Hematopoietic multipotent progenitor cell (in vitro differentiated cells): ENCODE measurements around the gene IL36RN.

GRCh38 chr2:112649125-112649985 lies 3.6 kb downstream of the SLC20A1 start:
- CAGE, long polyA plus RNA: start-site peak on the plus strand at chr2:112649650-112649973, 18 reads

- CAGE, long polyA plus RNA: no peak
Observed at GRCh38 chr2:112650569-112651563, 5.1 kb downstream of the SLC20A1 start.

GRCh38 chr2:112656626-112657278 lies 11.0 kb downstream of the SLC20A1 start:
- CAGE, long polyA plus RNA: start-site peak on the plus strand at chr2:112657068-112657171, 29 reads

- CAGE, long polyA plus RNA: no peak
Observed at GRCh38 chr2:112665245-112665819, 19.6 kb downstream of the SLC20A1 start.

DNA sequence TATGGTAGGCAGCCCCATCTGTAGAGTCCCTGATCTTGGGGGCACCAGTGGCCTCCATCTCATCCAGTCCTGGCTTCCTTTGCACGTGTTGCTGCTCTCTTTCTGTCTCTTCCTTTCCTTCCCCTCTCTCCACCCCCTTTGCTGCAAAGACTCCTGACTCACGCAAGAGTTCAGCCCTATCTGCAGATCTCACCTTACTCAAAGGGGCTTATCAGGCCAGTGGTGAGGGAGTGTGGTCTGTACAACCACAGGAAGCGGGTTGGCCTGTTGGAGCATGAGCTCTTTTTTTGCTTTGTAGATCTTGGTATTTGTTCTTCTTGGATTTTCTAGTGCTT lies 14.6 kb upstream of the NT5DC4 start:
- CAGE, long polyA plus RNA: no peak

GRCh38 chr2:112725850-112726390 lies 5.1 kb downstream of the NT5DC4 start:
- CAGE, long polyA plus RNA: no peak

- CAGE, long polyA plus RNA: no peak
Observed at GRCh38 chr2:112812769-112813331, 23.7 kb downstream of the IL1B start.

DNA sequence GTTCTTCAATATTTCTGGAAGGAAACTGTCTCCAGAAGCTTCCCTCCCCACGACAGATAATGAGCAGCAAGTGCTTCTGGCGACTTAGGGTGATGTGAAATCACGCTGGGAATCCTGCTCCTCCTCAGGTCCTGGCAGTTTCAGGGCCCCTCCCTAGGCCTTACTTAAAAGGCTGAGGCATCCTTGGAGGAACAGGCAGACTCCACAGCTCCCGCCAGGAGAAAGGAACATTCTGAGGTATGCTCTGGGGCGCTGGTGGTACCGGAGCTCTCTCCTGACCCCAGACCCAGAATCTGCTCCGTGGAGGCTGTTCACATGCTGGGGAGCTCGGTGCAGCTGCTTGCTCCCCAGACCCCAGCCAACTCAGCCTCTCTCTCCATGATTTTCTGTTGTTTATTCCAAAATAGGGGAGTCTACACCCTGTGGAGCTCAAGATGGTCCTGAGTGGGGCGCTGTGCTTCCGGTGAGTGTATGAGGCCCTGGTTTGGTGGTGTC lies at the start of gene IL36RN:
Gene IL36RN (plus strand): TSS at position 194 of the 495 bp plus-strand sequence.
- CAGE, long polyA plus RNA: no peak

GRCh38 chr2:113111599-113112394 lies 15.6 kb upstream of the IL1RN start:
- CAGE, long polyA plus RNA: no peak

DNA sequence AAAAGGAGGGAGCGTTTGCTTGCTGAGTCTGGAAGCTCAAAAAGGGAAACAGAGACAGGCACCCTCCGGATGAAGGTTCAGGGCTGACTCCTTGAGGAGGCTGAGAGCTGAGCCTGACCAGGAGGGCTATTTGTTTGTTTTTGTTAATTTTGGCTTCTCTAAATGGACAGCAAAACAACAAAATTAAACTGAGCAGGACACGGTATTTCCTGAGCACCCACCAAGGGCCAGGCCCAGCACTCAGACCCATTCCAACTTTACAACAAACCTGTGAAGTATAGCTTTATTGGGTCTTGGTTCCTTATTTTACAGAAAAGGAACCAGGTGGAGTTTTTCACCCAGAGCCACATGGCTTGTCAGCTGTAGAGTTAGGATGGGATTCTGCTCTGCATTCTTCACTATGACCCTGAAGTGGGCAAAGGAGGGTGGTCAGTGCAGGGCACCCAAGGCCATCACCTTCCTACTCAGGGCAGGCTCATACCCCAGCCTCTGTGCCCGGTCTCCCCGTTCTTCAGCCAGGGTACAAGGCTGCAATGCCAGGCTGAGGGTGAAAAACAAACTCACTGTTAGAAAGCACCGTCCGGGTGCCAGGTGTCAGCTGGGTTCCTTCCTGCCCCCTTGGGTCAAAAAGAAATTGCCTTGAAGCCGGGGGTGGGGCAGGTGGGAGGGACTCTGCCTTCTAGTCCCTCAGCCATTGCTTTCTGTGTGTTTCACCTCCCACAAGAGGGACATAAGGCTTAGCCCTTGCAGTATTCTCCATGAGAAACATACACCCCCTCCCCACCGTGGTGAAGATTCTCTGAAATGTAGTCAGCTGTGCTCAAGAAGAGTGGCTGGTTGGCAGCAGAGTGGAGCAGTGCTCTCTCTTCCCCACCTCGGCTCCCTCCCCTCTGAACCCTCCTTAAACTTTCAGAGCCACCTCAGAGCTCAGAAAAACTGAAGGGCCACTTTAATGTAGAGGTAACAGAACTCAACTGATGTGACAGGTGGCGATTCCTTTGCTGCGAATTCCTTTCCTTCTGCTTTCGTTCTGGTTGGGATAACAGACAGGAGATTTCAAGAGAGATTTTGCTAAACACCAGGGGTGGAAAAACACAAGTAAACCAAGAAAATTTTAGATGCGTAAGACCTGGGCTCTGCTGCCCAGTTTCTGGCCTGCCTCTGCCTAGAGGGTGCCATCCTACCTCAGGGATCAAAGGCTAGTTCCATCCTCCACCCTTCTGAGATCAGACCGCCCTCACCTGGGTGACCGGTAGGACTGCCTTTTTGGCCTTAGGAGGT lies 2.3 kb downstream of the PSD4 start:
- CAGE, long polyA plus RNA: no peak

DNA sequence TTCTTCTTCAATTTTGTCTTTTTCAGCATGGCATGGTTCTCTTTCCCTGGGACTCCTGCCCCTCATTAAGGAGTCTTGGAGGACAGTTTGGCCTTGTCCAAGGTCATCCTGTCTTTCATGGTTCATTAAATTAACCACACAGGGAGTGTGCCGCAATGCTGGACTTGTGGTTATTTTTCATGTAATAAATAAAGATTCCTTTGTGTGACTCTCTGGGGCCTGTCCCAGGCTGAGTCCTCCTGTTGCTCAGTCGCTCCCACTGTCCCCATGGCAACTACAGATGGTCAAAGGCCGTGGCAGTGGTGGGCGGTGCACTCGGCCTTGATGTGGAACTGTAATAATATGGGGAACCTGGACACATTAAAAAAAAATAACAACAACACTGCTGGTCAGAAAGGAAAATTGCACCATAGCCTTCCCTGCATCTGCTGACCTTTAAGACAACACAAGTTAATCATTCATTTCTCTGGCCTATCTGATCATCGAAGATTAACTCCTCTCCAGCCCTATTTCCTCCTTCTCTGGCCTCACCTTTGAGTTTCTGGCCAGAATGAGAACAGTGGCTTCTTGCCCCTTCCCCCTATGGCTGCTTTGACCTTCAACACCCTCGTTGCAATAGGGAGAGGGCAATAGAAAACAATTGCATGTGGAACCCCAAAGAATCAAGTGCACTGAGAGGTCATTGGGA lies 44.6 kb downstream of the PSD4 start:
- CAGE, long polyA plus RNA: no peak

GRCh38 chr2:113237371-113238119 lies 41.2 kb downstream of the PAX8 start:
- CAGE, long polyA plus RNA: no peak

DNA sequence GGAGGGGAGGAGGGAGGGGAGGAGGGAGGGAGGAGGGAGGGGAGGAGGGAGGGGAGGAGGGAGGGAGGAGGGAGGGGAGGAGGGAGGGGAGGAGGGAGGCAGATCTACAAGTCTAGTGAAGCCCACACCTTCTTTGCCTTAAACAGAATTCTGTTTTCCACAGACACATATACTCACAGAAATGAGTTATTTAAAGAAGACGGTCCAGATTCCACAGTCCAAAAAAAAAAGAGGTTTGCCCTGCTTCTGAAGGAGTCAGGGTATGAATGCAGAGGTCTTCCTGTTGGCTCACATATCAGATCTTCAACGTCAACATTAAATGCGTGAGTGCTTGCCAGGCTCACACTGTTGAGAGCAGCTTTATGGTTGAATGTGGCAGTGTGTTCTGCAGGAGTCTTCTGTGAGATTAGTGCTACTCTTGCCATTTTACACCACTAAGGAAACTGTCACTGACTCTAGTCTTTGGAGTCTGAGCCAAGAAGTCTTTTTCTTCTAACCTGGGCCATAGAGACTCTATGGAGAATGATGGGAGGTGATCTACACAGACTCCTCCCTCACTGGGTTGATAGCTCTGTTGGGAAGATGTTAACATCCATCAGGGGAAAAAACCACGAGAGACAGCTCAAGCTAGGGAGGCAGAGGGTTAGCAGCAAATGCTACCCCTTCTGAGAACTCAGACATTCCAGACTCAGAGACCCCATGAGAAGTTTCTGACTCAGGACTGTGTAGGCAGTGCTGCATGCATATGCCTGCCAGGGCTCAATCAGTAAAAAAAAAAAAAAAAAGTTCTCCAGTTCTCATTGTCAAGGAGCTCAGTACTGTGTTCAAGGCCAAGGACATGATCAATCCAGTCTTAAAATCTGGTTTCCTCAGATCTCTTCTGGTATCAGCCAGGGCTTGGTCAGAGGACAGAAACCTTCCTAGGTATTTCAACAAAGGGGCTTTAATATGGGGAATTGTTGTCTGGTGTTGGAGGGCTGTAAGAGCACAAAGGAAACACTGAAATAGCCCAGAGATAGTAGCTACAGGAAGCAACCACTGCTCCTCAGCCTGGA lies 23.2 kb downstream of the PAX8 start:
- CAGE, long polyA plus RNA: no peak

- CAGE, long polyA plus RNA: no peak
Observed at GRCh38 chr2:113263400-113263803, 15.3 kb downstream of the PAX8 start.

- CAGE, long polyA plus RNA: no peak
Observed at GRCh38 chr2:113264155-113265378, 14.2 kb downstream of the PAX8 start.

DNA sequence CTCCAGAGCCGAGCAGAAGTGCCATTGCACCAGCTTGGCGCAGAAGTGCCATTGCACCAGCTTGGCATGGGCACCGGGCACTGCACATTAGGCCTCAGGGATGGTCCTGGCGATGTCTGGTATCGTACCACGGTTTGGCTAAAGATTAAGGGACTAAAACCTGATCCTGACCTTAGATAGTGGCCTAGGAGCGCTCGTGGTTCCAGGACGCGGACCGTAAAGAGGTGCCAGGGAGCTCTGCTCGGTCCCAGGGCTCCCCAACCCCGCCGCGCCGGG lies 2.0 kb downstream of the PAX8 start:
- CAGE, long polyA plus RNA: no peak

GRCh38 chr2:113337706-113338311 lies 59.1 kb upstream of the PAX8 start:
- CAGE, long polyA plus RNA: no peak

DNA sequence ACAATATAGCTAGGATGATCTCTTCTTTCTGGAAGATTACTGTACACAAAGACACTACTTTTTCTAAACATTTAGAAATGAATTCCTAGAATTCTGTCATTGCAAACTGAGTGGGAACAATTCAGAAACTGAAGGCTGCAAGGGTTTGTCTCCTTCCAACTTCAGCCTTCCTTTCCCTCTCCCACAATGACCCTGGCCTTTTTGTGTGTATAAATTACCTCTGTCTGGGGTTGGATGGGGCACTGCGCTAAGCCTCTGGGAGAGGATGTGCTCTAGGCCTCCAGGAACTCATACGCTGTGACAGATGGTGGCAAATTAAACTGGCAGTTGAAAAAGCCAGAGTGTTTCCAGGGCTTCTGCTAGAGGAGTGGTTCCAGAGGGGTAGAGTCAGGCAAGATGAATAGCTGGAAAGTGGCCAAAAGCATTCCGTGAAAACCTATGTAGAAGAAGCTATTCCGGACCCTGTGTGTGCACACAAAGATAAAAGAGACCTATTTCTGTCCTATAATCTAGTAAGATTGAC lies 84.7 kb downstream of the ACTR3 start:
- CAGE, long polyA plus RNA: no peak

DNA sequence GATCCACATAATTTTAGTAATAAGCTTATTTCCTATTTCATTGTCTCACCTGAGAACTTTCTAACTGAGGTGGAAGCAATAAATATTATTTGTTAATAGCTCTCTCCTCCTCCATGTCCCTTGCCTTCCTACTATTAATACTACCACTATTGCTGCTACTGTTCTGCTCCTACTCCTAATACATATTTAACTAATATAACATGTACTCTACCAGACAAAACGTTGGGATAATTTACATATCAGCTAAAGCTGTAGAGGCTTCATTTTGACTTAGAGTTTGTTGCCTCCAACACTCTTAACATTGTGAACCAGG lies 1283.5 kb downstream of the DPP10 start:
- CAGE, long polyA plus RNA: no peak

DNA sequence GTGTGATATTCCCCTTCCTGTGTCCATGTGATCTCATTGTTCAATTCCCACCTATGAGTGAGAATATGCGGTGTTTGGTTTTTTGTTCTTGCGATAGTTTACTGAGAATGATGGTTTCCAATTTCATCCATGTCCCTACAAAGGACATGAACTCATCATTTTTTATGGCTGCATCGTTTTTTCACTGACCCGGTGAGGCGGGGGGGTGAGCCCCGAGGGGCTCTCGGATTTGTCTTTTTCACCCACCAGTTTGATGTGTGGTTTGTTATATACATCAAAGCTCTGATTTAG lies 802.3 kb upstream of the DDX18 start:
- CAGE, long polyA plus RNA: no peak